ENCODE measurements around a stretch of chr20.

- CAGE, long polyA plus RNA = no peak
- RRBS = no CpG with 5 or more reads among the region's 9 CpGs
Measured at GRCh38 chr20:50369584-50369983, 140.6 kb upstream of the PTPN1 start.

DNA sequence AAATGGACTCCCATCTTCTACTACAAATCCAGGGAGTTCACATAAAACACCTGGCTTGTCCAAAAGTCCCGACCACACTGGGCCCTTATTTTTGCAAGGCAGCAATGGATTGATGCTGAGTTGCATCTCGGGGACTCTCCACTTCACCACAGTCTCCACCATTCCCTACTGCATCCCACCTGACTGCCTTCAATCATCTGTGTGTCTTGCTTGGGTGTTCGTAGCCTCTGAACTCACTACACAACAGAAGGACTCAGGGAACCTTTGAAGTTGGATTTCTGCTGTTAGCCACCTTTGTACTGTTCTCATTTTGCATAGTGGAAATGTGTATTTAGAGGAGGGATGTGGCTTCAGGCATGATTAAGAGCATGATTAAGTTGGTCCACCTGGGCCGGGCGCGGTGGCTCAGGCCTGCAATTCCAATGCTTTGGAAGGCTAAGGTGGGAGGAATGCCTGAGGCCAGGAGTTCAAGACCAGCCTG is 121.5 kb upstream of the PTPN1 start:
- CAGE, long polyA plus RNA = no peak
- RRBS = no CpG with 5 or more reads among the region's 6 CpGs

DNA sequence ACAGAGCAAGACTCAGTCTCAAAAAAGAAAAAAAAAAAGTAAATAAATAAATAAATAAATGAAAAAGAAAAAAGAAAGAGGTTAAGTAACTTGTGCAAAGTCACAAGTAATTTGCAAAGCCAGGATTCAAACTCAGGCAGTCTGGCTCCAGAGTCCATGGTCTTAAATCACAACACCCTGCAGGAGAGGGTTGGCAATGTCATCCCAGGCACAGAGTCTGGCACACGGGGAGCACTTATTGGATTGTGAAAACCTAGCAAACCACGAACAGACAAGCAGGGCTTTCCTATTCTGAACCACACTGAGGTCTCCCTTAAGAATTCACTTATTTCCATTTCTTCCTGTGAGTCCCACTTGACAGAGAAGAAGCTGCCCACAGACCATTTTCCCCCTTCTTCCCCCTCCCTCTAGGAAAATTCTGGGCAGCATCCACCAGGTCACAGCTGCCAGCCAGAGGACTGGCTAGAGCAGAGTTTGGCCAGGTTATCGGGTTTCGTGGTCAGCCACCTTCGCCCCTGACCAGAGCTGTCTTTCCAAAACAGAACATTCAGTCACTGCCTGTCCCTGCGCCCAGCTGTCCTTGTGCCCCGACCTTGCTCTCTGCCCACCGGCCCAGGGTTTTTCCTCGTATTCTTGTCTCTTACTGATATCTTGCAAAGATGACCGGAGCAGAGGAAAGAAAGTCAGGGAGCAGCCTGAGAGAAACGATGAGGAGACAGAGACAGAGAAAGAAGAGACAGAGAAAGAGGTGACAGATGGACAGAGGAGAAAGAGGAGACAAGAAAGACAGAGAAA is 106.4 kb upstream of the PTPN1 start:
- CAGE, long polyA plus RNA = no peak
- RRBS = no CpG with 5 or more reads among the region's 11 CpGs

GRCh38 chr20:50455387-50456169 is 54.6 kb upstream of the PTPN1 start:
- CAGE, long polyA plus RNA = no peak
- RRBS = 5% methylated on average over 3 of the region's 15 CpGs

DNA sequence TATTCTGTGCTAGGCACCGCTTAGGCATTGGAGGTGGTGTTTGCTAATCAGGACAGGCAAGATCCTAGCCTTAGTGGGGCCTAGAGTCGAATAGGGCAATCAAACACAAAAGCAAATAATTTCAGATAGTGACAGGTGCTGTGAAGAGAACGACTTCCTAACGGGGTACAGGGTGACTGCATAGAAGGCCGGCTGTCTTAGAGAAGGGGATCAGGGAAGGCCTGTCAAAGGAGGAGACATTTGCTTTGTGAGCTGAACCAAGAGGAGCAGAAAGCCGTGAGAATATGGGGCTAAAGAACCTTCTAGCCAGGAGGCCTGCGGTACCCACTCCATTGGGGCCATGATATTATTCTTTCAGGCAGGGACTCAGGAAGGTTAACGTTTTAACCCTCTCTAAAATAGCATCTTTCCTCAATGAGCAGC is 961 bp downstream of the PTPN1 start:
- CAGE, long polyA plus RNA = no peak
- RRBS = no CpG with 5 or more reads among the region's 8 CpGs

DNA sequence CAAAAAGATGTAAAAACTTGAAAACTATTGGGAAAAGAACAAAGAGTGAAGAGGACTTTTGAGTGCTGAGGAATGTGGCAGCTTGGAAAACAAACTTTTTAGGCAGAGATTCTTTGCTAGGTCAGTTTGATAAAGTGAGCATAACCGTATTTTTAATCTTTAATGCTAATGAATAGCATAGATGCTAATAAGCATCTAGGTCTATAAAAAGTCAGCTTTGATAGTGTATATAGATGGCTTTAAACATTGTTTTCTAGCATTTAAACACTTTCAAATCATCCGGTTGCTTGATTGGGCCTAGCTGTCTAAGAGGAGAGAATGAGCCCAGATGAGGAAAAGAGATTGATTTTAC is 2.8 kb downstream of the PTPN1 start:
- CAGE, long polyA plus RNA = no peak
- RRBS = no CpG with 5 or more reads among the region's 2 CpGs

DNA sequence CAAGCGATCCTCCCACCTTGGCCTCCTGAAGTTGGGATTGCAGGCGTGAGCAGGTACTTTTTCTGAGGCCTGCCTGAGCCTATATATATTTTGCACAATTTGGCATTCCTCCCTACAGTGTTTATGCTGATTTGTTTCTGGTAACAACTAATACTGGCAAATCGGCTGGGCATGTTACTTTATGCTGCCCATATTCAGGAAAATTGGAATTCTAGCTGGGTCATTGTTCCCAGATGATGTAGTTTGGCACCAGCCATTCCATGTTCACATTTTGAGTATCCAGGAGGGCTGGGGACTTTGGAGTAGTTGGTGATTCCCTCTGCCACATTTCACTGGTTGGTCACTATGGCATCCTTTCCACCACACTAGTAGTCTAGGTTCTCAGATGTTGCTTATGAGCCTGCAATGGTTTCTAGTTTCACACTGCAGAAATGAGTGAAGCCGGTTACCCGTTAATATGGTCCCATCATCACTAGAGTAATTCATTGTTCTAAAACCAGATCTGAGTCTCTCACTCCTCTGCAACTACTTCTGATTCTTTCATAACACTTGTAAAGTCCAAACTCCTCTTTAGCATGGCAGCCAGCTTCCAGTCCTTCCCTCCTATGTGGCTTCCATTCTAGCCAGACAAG is 4.5 kb downstream of the PTPN1 start:
- CAGE, long polyA plus RNA = no peak
- RRBS = no CpG with 5 or more reads among the region's 5 CpGs

DNA sequence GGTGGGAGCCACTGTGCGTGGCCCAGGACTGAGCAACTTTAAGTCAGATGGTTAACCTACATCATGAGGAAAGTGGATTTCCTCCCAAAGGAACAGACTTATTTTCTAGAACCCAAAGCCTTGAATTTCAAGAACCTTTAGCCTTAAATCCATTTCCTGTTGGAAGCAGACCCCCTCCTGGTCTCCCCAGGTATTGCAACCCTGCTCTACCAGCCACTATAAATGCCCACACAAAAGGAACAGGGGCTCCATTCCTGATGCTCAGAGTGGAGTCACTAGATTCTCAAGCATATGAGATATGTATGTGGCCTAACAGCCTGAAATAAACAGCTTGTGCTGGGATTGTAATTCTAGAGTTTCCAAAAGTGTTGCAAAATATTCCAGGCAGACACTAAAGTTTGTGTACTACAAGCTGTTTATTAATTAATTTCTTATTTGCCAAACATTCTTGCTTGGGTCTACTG is 44.9 kb downstream of the RIPOR3 start:
- CAGE, long polyA plus RNA = no peak
- RRBS = no CpG with 5 or more reads among the region's 1 CpG

- CAGE, long polyA plus RNA = no peak
- RRBS = no CpG with 5 or more reads among the region's 1 CpG
Measured at GRCh38 chr20:50727361-50727560, 4.1 kb upstream of the PARD6B start.

DNA sequence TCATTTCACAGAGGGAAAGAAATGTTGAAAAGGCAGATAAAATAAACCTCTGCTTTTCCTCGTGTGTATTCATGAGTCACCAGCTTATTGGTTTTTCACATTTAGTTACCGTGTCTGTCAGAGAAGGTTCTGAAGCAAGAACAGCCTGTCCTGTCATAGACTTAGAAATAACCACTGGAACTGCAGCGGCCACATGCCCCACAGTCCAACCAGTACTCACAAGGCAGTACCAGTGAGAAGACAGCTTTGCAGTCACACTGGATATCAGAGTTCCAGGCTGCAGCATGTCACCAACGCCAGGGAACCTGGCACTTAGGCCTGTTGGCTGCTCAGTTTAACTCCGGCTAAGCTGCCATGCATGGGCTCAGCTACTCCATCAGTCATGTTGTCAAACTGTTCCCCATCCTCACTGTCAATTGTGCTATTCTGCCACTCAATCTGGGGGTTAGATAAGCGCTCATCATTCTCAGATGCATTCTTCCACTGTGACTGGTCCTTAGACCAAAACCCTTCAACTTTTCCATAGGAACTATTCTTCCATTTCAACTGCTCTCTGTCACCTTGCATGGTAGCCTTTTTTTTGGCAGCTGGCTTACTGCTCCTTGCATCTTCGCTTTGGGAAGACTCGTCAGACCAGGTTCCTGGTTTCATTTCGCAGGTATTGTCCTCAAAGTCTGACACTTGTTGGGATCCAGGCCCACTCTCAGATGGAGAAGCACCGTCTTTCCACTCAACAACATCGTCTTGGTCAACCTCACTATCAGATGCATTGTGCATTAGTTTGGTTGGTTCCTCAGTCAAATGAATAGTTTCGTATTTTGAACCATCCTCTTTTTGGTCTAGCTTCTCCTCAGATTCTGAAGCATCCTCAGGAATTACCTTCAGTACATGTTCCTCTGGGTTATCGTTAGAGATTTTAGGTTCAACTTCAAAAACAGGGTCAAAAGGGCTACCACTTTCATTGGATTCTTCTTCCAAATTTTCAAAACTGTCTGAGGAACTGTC is 39.8 kb downstream of the ADNP start:
- CAGE, long polyA plus RNA = no peak
- RRBS = no CpG with 5 or more reads among the region's 13 CpGs

DNA sequence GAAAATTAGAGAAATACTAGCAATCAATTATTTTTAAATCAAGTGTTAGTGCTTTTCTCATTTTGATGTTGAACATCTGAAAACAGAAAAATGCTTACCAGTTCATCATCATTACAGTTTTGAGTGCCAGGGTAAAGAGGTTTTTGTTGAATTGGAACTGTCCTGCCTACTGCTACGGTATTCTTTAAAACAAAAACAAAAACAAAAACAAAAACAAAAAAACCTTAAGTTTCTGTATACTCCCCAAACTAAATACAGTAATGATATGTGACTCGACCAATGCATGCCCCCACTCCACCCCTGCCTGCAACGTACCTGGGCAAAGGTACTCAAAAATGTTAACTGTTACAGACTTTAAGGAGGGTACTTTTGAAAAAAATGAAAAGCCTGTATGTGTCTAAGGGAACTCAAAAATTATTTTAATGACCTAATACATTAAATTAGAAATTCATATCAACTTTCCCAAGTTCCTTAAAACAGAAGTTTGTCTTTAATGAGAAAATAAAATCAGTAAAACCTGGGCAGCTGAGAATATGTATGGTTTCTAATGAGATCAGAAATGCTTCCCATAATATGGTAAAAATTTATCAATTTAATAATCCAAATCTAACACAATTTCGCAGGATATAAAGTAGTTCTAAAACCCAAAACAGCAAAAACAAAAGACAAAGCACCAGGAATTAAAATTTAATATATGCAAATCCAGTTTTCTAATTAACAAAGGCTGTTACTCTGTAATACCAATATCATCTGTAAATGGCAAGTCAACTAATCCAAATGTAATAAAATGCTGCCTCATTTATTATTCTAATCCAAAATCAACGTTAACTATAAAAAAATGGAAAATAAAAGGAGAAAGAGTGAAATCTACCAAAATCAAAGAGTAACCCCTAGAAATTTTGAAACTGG is 26.3 kb downstream of the ADNP start:
- CAGE, long polyA plus RNA = no peak
- RRBS = no CpG with 5 or more reads among the region's 5 CpGs

DNA sequence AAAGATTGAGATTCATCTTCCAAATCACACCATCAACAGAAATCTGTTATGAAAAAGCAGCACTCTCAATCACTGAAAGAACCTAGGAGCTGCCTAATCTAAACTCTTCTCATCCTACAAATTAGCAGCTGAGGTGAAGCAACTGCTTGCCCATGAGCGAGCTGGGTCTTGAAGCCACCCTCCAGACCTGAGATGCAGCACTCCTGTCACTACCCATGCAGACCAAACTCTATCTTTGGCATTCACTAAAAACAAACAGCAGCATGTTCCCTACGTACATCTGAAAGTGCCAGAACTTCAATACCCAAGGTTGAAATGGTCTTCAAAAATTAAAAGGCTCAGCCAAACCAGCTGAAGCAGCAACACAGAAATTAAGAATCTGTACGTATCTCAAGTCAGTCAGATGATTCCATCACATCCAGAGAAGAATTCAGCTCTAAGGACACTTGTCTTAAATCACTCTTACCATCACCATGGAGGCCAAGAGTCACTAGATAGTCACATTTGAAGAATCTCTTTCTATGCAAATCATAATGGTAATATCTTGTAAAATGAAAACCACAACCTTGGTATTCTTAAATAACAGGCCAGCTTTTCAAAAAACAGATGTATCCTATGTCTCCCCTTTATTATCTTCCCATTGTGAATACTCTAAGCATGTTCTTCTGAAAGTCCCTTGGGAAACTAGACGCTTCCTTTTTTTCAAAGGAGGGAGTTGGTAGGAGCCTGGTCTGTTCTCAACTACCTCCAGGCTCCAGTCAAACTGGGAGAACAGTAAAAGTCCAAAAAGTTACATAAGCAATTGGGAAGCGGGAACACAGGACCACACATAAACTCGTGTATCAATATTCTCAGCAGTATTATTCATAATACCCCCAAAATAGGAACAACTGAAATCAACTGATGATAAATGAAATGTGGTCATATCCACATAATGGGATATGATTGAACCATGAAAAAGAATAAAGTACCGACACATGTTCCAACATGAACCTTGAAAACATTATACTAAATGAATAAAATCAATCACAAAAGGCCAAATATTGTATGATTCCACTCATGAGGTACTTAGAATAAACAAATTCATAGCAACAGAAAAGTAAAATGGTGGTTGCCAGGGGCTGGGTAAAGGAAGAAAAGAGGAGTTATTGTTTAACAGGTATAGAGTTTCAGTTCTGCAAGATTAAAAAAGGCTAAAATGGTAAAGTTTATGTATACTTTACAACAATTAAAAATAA is 13.9 kb downstream of the ADNP start:
- CAGE, long polyA plus RNA = no peak
- RRBS = no CpG with 5 or more reads among the region's 7 CpGs

DNA sequence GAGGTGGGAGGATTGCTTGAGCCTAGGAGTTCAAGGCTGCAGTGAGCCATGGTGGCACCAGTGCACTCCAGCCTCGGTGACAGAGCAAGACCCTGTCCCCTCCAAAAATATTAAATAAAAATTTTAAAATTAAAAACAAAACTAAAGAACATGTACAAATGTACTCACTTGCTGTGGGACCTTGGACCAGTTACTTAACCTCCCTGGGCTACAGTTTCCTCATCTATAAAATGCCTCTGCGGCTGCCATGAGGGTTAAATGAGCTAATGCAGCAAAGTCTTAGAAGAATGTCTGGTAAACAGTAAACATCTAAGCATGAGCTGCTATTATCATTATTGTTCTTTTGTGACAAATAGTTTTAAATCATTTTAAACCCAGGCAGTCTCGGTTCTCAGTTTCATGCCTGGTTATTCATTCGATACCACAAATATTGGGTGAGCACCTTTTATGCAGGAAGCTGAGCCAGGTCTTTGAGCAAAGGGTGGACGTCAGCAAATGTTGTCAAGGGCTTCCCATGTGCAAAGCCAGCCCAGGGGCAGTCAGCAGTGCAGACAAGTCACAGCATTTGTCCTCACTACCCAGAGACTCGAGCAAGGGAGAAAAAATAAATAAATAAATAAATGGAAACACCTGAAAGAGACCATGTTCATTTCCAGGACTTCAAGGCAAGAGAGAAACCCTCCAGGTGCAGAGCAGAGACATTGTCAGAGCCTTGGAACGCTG is 128.7 kb downstream of the NFATC2 start:
- CAGE, long polyA plus RNA = no peak
- RRBS = no CpG with 5 or more reads among the region's 7 CpGs

GRCh38 chr20:51480471-51481079 is 61.9 kb downstream of the NFATC2 start:
- CAGE, long polyA plus RNA = no peak
- RRBS = no CpG with 5 or more reads among the region's 13 CpGs

DNA sequence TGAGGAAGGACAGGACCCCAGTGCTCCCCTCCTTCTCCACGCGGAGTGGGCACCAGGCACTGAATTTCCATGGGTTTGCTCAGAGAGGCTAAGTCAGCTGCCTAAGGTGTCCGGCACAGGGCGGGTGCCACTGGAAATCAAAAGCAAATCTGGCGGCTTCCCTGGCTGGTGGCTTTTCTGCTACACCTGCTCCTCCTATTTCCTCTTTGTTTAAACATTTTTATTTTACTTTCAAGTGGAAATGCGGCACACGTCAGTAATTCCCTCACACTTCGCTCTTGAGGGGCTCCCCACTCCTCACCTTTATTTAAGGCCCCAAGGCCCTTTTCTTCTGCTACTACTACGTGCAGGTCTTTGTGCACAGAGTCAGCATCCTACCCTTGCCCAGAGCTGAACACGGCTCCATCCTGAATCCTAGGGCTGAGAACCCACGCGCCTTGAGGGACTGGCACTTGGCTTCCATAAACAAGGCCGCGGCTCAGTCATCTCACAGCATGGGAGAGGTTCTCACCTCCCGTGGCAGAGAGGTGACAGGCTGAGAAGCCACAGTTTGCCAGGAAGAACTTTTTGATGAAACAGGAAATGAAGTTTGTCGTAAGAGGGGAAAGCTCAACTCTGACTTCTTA is 48.2 kb downstream of the NFATC2 start:
- CAGE, long polyA plus RNA = no peak
- RRBS = no CpG with 5 or more reads among the region's 16 CpGs

GRCh38 chr20:51562382-51563339 is 20.1 kb upstream of the NFATC2 start:
- CAGE, long polyA plus RNA = no peak
- RRBS = 4% methylated on average over 11 of the region's 79 CpGs

DNA sequence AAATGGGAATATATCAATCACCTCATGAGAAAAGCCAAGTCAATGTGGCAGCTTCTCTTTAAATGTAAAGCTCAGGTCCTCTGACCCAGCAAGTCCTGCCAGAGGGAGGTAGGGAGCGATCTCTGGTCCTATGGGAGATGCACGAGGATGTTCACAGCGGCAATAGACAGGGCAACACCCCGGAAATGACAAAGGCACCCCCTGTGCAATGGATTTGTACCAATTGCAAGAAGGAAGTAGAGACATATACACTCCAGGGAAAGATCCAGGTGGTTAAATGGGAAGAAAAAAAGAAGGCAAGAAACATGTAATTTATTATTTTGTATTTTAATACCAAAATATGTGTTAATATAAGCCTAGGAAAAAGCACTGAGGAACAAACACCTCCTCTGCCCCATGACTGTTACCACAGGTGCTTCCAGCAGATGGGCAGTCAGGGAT is 20.9 kb downstream of the ATP9A start:
- CAGE, long polyA plus RNA = no peak
- RRBS = no CpG with 5 or more reads among the region's 4 CpGs

DNA sequence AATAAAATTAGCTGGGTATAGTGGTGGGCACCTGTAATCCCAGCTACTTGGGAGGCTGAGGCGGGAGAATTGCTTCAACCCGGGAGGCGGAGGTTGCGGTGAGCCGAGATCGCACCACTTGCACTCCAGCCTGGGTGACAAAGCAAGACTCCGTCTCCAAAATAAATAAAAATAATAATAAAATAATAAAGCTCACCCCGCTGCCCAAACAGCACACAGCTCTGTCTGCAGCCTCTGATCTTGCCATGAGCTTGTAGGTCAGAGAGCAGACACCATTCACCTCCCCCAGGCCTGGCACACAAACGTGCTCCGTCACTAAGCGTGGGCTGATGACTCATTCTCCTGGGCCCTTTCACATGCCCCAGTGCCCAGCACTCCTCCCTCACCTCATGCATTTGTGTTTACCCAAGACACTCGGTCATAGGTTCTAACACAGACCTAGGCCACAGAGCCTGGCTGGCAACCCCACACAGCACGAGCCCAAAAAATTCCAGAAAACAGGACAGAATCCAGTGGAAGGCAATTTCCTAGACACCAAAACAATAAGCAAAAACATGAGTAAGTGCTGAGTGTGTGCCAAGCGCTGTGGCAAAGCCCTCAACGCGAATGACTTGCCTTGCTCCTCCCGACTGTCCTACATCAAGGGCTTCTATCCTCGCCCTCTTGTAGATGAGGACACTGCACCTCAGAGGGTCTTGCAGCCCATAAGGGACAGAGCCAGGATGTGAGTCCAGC is 18.0 kb downstream of the ATP9A start:
- CAGE, long polyA plus RNA = no peak
- RRBS = no CpG with 5 or more reads among the region's 18 CpGs

- CAGE, long polyA plus RNA = no peak
- RRBS = no CpG with 5 or more reads among the region's 4 CpGs
Measured at GRCh38 chr20:53031130-53032044, 59.2 kb downstream of the TSHZ2 start.

DNA sequence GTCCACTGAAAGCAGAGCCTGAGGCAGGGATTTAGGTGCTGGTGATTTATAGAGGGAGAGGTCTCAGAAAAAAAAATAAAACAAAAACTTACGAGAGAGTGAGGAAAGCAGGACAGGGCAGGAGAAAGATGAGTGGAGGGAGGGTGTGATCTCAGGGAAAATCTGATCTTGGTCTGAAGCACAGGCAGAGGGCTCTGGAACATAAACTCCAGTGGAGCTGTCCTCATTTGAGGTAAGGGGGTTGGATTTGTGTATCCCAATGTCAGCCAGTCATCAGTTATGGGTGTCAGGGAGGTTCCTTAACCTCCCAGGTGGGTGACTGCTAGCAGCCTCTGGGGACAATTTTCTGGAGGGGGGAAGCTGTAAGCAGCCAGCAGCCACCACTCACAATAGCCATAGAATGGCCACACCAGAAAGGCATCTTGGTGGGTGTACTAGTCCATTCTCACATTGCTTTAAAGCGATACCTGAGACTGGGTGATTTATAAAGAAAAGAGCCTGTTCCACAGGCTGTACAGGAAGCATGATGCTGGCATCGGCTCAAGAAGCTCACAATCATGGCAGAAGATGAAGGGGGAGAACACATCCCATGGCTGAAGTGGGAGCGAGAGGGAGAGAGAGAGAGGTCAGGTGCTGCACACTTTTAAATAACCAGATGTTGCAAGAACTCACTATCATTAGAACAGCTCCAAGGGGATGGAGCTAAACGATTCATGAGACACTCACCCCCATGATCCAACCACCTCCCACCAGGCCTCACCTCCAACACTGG is 146.4 kb downstream of the TSHZ2 start:
- CAGE, long polyA plus RNA = no peak
- RRBS = no CpG with 5 or more reads among the region's 5 CpGs

All from mammary epithelial cell (primary cell).